Left common carotid artery plus branches (tissue), 1 donor: Measurements from ENCODE around the gene CDX2.

DNA sequence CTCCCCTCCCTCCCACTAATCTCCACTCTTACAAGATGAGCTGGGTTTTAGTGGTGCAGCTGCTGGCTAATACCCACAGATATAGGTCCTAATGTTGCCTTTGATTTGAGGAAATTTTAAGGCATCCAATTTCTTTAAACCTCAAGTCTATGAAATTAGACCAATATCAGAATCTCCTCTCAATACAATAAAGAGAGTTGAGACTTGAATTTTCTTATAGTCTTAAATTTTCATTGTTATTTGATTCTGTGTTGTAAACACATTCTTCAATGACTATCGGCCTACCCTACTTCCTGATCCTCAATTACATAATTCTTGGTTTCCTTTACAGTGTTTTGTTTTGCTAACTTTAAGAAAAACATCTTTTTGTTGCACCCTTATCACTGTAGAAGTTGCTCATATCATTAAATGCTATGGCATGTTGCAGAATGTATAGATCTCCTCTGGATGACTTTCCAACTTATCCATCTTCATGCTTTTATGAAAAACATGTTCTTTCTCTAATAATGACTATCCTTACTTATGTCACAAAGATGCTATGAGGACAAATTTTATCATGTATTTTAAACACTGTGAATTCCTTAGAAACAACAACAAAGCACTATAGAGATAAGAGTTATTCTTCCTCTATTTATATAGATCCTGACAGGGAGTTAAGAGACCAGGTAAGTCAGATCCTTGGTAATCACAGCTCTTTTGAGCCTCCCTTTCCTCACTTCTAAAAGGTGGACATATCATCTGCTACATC, 58.8 kb downstream of the LNX2 start:
- PRO-cap, result no peak

DNA sequence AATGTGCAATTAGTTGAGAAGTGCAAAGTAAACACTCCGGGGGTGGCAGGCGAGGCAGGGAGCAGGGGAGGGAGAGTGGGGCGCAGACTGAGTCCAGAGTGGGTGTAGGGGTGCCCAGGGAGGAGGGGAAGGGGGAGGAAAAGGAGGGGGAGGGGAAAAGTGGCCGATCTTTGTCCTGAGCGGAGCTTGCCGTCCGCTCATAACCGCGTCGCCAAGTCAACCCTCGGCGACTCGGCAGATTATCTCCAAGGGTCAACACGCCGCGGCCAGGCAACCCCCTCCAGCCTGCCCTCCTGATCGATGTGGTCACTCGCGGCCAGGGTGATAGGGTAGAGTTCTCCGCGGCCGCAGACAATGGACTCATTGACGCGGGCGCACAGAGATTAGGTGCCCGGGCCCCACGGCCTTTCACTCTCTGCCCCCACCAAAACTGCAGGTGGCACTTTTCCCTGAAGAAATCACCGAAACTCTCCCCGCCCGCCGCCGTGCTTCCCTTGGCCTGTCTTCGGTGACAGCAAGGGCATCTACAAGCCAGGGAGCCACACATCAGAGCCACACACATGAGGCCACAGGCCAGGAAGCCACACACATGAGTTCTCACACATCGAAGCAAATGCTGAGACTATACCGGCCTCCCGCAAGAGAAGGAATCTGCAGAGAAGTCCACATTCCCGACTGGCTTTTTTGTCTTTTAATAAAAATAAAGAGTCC, 1.7 kb upstream of the PDX1 start:
- PRO-cap, result no peak

DNA sequence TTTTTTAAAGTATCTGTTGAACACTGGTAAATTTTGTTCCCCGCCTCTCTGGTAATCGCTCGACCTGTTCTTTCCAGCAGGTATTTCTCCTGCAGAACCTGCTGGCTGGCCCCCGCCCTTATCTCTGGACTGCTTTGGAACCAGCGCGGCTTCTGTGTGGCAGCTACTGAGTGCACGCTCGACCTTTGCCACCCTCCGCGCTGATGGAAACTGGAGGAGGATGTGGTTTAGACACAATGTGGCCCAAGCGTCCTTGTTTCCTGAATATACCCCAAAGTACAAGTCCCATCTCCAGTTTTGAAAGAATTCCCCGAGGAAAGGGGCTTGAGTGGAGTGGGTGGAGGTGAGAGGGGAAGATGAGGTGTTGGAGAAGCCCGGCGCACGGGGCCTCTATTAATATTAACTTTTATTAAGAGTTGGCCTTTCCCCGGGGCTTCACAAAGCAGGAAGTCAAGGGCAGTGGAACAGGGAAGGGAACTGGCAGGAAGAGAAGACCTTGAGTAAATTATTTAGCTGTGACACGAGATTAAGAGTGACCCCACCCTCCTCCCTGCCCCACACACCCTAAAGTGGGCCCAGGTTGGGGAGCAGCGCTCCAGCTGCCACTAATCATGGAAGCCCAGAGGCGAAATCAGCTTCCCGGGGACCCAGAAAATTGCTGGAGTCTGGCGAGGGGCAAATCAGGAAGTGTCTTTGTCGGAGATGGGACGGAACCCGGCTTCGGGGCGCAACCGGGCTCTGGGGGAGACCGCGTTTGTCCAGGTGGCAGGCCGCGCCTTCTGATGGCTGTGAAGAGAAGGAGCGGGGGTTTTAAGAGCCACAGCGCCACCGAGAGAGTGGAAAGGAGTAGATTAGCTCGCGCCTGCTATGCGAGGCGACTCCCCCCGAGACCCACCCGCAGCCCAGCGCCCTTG, 15.9 kb downstream of the CDX2 start:
- PRO-cap, result no peak

GRCh38 chr13:27963386-27963841, 5.7 kb downstream of the CDX2 start:
- PRO-cap, result no peak

GRCh38 chr13:27968632-27969082, 458 bp downstream of the CDX2 start:
- PRO-cap, result no peak

- PRO-cap, result unidirectional peak, minus-strand start at chr13:27969161
These were observed at the start of gene CDX2 for GRCh38 chr13:27969083-27970038. Gene CDX2 (minus strand): TSS chr13:27969315.

- PRO-cap, result bidirectional peak, plus-strand start at chr13:28138197, minus-strand start at chr13:28138150
These were observed 384 bp upstream of the PAN3 start for GRCh38 chr13:28138023-28138298.

- PRO-cap, result no peak
These were observed 54.8 kb downstream of the PAN3 start for GRCh38 chr13:28193095-28193542.

- PRO-cap, result no peak
These were observed 73.3 kb downstream of the PAN3 start for GRCh38 chr13:28211440-28212306.

GRCh38 chr13:28430992-28431466, 63.9 kb downstream of the FLT1 start:
- PRO-cap, result no peak

DNA sequence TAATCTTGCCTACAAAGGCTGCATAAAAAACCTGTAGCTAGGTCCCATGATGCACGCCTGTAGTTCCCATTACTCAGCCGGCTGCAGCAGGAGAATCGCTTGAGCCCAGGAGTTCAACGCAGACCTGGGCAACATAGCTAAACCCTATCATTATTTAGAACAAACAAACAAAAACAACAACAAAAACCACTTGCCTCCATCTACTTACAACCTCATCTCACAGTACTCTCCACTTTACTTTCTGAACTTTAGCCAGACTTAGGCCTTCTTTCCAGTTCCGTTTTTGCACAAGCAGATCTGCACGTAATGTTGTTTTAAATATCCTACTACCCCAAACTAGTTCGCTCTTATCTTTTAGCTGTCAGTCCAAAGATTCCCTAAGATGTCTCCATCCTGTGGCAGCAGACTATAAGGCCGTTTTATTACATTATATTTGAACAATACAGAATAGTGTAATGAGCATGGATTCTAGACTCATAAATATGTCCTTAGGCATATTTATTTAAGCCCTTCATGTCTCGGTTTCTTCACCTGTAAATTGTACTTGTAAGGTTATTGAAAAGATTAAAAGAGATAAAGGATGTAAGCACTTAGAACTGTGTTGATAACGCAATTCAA, 933 bp upstream of the POMP start:
- PRO-cap, result no peak

DNA sequence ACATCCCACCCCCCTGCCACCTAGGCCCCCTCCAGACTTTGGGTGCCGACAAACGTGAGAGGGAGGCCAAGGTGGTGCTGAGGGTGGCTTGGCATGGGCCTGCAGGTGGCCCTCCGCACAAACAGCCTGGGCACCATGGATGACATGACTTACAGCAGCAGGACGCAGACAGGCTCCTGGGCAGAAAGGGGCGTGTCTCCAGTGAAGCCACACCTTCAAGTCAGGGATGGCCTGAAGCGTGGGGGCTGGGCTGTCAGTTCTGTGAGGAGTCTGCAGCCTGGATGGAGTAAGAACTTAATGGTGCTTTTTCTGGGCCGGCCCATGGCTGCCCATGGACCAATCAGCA, 25.3 kb downstream of the POMP start:
- PRO-cap, result no peak

GRCh38 chr13:28743059-28743474, 24.3 kb upstream of the SLC46A3 start:
- PRO-cap, result no peak

- PRO-cap, result no peak
These were observed 305.0 kb downstream of the MTUS2 start for GRCh38 chr13:29125023-29125588.

GRCh38 chr13:29519996-29520605, 75.4 kb downstream of the SLC7A1 start:
- PRO-cap, result no peak

DNA sequence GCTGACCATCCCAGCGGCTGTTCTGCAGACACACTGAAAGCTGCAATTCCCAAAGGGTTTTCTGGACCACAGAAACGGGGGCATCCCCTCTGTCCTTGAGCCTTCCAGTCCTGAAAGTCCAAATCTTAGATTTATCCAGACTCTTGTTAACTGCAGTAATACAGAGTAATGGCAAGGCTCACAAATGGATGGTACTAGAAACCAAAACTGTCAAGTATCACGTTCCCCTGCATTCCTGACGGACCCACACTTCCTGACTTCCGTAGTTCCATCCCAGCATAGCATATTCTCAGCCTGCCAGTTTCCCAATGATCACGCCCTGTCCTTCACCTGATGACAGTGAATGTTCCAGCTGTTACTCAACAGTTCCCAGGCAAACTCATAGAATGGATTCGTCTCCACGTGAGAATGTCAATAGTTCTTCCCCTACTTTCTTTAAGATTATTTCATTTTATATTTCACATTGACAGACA, 33.6 kb downstream of the SLC7A1 start:
- PRO-cap, result no peak

DNA sequence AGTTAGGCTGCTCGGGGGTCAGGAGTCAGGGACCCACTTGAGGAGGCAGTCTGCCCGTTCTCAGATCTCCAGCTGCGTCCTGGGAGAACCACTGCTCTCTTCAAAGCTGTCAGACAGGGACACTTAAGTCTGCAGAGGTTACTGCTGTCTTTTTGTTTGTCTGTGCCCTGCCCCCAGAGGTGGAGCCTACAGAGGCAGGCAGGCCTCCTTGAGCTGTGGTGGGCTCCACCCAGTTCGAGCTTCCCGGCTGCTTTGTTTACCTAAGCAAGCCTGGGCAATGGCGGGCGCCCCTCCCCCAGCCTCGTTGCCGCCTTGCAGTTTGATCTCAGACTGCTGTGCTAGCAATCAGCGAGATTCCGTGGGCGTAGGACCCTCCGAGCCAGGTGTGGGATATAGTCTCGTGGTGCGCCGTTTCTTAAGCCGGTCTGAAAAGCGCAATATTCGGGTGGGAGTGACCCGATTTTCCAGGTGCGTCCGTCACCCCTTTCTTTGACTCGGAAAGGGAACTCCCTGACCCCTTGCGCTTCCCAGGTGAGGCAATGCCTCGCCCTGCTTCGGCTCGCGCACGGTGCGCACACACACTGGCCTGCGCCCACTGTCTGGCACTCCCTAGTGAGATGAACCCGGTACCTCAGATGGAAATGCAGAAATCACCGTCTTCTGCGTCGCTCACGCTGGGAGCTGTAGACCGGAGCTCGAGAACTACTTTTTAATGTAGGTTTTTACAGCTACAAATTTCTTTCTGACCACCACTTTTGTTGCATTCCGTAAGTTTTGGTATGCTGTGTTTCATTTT, 51.7 kb upstream of the SLC7A1 start:
- PRO-cap, result no peak

DNA sequence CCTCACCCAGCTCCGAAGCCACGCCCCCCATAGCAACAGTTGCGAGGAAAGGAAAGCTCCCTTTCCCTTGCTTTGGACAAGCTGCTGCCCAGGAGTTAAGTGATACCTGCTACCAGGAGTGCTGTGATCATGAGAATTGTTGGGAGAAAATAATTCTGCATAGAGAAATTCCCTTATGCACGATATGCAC, 260 bp upstream of the UBL3 start:
- PRO-cap, result no peak

- PRO-cap, result no peak
These were observed 73.4 kb upstream of the UBL3 start for GRCh38 chr13:29923511-29924467.

DNA sequence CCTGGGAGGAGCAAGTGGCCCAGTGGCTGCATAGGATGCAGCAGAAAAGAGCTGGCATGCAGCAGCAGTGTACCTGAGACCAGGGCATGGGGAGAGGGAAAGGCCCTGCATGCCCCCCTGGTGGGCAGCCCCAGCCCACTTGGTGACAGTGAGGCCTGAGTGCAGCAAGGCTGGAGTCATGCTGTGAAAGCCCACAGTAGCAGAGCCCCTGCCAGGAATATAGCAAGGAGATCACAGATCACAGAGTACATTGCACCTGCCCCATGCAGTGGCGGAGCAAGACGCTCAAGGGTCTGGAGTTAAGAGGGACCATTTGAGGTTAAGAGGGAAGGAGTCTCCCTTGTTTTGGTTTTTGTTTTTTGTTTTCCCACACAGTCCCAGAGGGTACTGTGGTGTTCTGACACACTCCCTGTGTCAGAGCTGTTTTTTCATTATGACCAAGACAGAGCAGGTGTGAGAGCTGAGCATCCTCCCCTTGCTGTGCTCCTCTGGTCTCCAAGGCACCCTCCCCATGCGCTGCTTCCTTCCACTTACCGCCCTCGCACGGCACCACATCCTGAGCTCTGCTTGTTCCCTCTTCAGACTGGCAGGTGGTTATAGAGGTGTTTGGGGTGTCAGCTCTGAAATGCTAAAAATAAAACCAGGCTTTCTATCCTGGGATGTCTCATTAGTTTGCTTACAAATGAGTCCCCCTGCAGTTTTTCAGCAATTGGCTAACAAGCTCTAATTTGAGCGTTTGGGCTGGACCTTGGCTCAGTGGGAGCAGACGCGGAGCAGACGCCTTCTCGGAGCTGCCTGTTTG, 85.1 kb upstream of the UBL3 start:
- PRO-cap, result no peak